ENCODE measurements around a stretch of chr5.

DNA sequence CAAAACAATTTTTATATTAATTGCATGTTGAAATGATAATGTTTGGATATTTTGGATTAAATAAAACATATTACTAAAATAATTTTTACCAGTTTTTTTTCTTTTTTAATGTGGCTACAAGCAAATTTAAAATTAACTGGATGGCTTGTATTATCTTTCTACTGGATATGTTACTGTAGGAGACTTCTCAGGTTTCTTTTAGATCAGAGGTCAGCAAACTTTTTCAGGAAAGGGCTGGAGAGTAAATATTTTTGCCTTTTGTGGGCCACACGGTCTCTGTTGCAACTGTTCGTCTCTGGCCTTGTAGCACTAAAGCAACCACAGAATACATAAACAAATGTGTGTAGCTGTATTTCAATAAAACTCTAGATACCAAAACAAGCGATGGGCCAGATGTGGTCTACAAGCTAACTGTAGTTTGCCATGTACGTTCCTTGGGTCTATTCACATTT lies 32.7 kb upstream of the HOMER1 start:
- RRBS, result no CpG with 5 or more reads among the region's 4 CpGs

GRCh38 chr5:79547124-79547448 lies 33.2 kb upstream of the HOMER1 start:
- RRBS, result no CpG with 5 or more reads among the region's 2 CpGs

DNA sequence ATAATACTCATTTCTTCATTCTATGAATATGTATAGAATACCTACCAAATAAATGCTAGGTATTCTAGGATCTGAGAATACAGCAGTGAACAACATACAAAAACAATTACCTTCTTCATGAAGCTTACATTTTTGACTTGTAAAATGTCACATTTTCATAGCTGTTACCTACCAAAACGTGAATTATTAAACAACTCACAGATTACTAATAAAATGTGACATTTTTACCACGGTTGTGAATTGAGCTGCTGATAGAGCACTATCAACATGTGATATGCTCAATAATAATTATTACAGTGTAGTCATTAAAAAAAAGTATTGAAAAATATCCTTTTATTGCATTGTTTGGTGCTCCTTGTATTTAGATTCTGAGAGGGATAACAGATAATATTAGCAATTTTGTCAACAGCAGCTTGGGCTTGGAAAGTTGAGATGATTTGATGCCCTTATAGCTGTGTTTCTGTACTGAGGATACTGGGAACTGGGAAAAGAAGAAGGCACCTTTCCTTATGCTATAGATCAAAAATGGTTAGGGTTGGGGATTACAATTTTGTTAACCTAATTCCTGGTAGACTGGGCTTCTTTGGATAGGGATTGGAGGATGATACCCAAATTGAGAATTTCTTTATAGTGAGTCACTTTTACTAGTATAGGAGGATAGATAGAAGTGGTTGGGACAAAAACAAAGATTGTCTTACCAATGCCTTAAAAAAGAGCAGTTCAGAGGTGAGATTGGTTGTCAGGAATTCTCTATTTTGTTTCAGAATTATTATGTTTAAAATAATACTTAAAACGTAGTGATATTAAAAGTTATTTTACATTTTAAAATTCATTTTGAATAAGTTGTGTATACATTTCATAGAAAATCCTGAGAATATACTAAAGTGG lies 38.2 kb downstream of the TENT2 start:
- RRBS, result no CpG with 5 or more reads among the region's 3 CpGs

DNA sequence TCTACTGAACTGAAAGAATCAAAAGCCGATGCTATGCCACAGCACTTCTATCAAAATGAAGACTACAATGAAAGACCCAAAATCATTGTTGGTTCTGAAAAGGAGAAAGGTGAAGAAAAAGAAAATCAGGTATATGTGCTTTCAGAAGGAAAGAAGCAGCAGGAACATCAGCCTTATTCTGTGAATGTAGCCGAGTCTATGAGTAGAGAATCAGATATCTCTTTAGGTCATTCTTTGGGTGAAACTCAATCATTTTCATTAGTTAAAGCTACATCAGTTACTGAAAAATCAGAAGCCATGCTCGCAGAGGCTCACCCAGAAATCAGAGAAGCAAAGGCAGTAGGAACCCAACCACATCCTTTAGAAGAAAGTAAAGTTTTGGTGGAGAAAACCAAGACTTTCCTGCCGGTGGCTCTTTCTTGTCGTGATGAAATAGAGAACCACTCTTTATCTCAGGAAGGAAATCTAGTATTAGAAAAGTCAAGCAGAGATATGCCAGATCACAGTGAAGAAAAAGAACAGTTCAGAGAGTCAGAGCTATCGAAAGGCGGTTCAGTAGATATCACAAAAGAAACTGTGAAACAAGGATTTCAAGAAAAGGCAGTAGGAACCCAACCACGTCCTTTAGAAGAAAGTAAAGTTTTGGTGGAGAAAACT lies 46.8 kb downstream of the CMYA5 start:
- RRBS, result no CpG with 5 or more reads among the region's 8 CpGs

DNA sequence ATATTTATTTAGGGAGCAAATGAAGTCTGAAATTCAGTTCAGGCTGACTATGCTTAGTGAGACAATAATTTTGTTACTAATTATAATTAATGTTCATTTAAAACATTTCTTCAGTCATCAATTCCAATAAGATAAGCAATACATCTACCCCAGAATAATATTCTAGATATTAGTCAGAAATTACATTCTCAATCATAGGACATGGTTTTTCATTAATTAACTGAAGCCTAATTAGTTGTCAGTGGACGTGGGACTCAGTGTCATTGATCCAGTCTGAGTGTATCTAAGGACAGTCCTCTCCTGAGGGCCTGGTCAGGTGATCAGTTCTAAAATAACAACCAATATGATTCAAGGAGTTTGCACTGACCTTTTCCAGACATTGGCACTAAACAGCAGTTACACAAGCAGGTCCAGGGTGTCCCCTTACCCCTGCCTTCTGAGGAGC lies 97.7 kb downstream of the CMYA5 start:
- RRBS, result no CpG with 5 or more reads among the region's 1 CpG

DNA sequence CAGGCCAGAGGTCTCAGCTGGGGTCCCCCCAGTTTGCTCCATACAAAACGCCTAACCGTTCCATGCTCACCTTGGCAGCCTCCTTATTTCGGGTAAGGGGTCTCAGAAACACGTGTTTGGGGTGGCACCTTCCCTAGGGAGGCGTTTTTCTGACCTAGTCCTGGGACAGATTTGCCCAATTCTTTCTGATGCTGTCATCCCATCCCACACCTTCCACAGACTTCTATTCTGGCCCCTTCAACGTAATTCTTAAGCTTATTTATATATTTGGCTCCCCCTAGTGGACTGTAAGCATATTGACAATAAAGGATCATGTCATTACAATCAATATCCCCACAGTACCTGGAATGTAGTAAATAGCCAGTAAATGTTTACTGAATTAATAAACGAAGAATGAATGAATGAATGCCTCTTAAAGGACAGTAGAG lies 48.3 kb downstream of the THBS4 start:
- RRBS, result no CpG with 5 or more reads among the region's 7 CpGs

DNA sequence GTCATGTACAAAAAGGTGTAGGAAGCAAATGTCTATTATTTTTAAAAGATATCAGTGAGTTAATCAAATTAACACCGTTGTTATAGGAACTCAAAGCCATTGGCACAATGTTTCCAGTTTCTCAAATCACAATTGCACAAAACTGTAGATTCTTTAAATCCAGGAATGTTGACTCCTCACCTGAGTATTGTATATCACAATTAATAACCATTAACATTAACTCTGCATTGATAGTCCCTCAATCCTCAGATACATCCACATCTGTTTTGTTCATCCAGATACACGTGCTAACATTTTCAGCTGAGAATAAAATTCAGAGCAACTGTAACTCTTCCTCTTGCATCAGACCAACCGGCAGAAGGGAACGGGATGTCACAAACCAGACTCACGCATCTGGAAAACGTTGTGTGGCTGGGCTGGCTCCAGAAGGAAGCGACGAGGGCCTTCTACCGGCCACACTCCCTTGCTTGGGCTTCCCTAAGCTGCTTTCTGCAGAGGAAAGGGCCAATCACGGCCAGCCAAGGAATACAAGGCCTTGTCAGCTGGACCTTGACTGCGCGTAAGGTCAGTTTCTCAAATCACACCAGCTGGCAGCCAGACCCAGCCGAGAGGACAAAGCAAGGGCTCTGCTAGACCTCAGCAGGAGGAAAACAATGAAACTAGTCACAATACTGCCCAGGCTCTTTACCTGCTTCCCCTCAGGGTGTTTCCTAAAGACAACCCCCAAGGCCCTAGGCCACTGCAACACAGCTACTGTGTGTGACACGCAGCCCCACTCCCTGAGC lies 105.9 kb downstream of the THBS4 start:
- RRBS, result 1% methylated on average over 5 of the region's 14 CpGs

DNA sequence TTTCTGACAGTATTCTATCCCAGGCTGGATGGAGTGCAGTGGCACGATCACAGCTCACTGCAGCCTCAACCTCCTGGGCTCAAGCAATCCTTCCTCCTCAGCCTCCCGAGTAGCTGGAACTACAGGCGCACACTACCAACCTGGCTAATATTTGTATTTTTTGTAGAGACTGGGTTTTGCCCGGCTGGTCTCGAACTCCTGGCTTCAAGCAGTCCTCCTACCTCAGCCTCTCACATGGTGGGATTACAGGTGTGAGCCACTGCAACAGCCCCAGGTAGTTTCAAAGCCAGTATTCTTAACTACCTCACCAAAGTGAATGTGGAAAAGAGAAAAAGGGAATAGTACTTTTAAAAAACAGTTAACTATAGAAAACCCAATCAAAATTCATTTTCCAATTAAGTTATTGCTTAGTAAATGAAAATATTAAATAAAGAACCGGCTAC lies 25.0 kb downstream of the SERINC5 start:
- RRBS, result no CpG with 5 or more reads among the region's 6 CpGs

GRCh38 chr5:80641007-80641347 lies 13.5 kb upstream of the MSH3 start:
- RRBS, result no CpG with 5 or more reads among the region's 3 CpGs

GRCh38 chr5:81232419-81233053 lies 586 bp upstream of the CKMT2 start:
- RRBS, result no CpG with 5 or more reads among the region's 13 CpGs

DNA sequence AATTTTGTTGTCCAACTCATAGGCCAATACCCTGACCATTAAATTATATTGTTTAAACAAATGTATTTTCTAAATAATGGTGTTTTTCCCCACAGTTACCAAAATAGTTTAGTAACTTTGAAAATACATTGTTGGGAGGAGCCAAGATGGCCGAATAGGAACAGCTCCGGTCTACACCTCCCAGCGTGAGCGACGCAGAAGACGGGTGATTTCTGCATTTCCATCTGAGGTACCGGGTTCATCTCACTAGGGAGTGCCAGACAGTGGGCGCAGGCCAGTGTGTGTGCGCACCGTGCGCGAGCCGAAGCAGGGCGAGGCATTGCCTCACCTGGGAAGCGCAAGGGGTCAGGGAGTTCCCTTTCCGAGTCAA lies 135.0 kb downstream of the SSBP2 start:
- RRBS, result no CpG with 5 or more reads among the region's 16 CpGs

GRCh38 chr5:81721554-81722438 lies 29.1 kb downstream of the SSBP2 start:
- RRBS, result no CpG with 5 or more reads among the region's 2 CpGs

DNA sequence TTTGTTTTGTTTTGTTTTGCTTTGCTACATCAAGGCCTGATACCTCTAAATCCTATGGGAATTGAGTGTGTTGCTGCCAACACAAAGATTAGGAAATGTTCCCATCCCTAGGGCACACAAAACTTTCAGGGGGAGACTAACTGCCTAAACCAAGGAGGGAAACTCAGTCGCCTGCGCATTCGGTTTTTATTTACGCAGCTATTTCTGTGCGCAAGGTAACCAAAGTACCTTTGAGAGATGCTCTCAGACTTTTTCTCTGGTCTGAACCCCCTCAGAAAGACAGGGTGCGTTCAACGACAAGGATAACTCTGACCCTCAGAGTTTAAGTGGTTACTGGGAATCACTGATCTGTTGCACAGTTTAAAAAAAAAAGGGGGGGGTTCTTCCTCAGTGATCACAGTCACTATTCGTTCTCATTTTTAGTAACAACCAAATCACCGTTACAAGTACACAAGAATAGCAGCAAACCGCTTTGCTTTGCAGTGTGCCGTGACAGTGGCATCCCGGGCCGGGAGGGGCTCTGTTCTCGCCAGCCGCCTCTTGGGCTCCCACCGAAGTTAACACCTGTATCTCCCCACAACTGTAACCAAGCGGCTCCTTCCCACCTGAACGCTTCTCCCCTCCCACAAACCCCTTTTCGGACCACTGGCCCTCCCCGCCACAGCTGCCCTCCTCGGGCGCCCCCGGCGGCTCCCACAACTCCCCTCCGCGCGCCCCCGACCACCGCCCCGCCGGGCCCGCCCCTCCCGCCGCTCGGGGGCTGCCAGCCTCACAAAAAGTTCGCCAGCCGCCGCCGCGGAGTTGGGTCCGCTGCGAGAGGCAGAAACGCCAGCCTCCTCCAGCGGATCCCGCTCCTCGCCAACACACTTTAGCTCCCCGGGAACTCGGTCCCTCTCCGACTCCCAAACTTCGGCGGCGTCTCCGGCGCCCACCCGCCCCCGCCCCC lies 1.3 kb downstream of the SSBP2 start:
- RRBS, result 3% methylated on average over 19 of the region's 56 CpGs

- RRBS, result no CpG with 5 or more reads among the region's 2 CpGs
These were observed 5.3 kb upstream of the SSBP2 start for GRCh38 chr5:81756217-81756522.

DNA sequence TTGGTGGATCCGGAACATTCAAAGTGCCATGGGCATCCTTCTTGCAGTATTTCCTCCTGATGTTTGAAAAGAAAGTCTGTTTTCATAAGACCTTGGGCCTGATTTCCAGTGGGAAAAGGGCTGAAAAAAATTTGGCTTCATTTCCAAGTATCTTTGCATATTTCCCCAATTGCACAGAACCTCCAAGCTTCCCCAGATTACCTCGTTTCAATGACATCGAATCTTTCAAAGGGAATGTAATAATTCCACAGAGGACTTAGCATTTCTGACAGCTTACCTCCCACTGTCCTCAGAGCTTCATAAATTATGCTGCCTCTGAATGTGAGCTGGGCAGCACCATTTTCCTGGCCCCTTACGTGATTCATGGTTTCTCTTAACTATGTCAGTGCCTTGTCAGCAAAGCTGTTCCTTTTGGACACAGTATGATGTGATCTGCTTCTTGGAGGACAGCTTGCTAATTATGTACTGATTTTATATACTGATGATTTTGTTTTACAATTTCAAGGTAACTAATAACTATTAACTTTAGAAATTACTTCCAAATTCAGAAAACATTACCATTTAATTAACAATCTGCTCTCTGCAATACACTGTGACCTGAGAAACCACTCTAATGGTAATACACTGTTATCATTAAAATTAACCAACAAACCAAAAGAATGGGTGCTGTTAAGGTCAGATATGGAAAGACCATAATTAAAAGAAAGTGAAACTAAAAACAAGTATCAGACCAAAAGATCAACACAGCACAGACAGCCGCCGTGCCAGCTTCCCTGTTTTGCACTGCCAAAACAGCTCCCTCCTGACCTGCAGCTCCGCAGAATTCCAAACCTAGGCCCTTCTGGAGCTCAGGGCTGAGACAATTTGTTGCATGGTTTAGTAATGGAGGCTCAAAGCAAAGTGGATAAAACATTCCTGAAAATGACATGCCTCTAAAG lies 27.9 kb upstream of the SSBP2 start:
- RRBS, result no CpG with 5 or more reads among the region's 7 CpGs

- RRBS, result no CpG with 5 or more reads among the region's 7 CpGs
These were observed 345.1 kb upstream of the RPS23 start for GRCh38 chr5:82623142-82623765.

- RRBS, result no CpG with 5 or more reads among the region's 3 CpGs
These were observed 132.7 kb downstream of the TMEM167A start for GRCh38 chr5:82944589-82944788.

- RRBS, result no CpG with 5 or more reads among the region's 9 CpGs
These were observed 3.4 kb downstream of the VCAN start for GRCh38 chr5:83474971-83475345.

- RRBS, result no CpG with 5 or more reads among the region's 3 CpGs
These were observed 4.7 kb downstream of the VCAN start for GRCh38 chr5:83476273-83476567.

GRCh38 chr5:83527059-83527427 lies 55.5 kb downstream of the VCAN start:
- RRBS, result no CpG with 5 or more reads among the region's 2 CpGs